ENCODE measurements around the gene DTNBP1.

DNA sequence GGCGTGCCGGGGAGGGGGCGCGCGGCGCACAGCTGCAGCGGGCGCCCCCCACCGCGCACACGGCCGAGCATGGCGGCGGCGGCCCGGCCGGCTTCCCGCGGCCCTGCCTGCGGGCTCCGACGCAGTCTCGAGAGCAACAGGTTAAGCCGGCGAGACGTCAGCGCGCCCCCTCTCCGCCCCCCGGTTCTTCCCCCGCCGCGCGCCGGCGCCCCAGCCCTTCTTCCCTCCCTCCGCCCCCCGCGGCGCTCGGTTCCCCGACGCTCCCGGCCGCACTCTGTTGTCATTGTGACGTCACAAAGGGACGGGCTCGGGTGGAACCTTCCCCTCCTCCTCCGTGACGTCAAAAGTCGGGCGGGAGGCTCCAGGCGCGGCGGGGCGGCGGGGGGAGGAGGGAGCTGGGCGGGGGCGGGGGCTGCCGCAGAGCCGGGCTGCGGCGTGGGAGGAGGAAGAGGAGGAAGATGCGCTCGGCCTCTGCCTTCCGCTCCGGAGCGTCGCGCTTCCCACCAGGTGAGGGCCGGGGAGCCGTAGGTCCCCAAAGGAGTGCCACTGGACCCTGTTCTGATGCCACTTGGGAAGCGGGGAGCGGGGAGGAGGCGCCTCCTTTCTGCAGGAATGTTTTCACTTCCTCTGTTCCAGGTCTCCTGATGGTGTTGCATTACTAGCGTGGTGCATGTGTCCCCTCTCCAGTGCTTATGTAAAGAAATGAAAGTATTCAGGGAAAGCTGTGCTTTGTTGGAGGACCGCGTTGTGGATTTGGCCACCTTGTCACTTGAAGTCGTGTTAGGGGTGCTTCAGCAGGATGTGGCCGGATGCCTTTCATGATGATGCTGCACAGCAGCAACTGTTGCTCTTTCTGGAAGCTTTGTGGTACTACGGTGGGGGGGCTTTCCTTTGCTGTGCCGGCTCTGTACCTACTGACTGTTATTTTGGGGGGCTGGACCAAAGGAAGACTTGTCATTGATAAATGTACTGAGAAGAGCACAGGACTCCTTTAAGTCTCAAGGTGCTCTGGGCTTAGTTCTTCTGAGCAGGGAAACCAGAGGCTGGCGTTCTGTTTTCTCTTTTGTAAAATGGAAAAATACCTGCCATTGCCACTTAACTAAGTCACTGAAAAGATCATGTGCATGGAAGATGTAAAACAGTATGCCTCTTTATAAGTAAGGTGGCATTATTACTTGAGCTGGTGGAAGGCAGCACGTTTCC, 3.0 kb downstream of the JARID2 start:
- PRO-cap, 3 experiments = peak in 3 of 3 experiments; most common plus-strand start position 420 of the sequence (in 2); most common minus-strand start position 244 of the sequence (in 1)
- RAMPAGE, long total RNA = no peak

DNA sequence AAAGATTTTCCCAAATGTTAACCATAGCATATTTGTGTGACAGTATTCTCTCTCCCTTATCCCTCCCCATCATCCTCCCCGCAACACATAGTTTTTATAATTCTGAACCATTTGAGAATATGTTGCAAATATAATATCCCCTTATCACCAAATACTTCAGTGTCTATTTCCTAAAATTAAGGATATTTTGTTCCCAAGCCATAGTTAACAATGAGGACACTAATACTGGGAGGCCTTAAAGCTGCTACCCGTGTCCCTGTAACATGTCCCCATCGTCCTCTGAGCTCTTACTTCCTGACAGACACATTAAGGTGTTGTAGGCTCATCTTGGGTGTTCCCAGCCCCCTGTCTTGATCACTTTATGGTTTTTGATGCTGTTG, 50.6 kb downstream of the JARID2 start:
- PRO-cap, 3 experiments = no peak in any of the 3 experiments
- RAMPAGE, long total RNA = no peak

DNA sequence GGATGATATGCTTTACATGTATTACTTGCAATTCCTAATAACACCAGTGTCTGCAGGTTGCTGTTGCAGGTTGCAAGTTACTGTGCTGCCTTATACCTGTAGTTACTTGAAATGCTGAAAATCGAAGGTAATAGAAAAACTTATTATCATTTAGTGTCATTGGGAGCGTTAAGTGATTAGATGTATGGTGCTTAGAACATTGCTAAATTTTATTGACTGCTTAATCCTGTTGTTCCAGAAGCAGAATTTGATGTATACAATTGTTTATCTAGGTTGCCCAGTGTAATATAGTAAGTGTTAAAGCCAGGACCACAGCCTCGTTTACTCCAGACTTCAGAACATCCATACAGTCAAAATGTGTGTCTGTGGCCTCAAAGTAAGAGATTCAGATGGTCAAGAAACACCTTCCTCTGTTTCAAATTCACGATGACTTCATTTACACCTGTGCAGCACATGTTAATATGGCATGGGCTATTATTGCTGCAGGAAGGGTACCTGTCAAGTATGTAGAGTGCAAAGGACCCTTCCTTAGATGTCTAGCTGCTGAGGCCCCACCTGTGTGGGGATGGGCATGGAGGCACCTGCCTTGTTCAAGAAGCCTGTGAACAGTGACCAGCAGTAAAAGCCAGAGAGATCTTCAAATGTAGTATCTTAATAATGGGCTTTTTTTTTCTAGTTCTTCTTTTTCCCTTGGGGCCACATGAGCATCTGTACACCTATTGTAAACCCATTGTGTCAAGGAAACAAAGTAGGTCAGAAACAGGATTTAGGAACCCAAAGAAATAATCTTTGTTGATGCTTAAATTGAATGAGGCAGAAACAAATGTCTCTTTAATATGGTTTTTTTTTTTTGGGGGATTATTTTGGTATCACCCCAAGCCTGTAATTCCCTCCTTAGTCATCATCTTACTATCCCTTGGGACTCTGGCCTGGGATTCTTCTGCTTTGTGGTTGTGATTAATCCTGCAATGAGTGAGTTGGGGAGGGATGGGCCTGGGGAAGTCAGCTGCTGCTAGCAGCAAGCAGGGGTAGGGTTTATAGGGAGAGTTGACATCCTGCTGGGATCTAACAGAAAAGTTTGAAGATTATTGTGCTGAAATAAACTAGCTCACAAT, 82.8 kb downstream of the JARID2 start:
- PRO-cap, 3 experiments = no peak in any of the 3 experiments
- RAMPAGE, long total RNA = no peak

GRCh38 chr6:15414365-15414854, 168.5 kb downstream of the JARID2 start:
- PRO-cap, 3 experiments = no peak in any of the 3 experiments
- RAMPAGE, long total RNA = no peak

- PRO-cap, 3 experiments = peak in 1 of 3 experiments; most common minus-strand start chr6:15512283 (in 1)
- RAMPAGE, long total RNA = no peak
Measured at GRCh38 chr6:15511592-15512388, 151.0 kb downstream of the DTNBP1 start.

DNA sequence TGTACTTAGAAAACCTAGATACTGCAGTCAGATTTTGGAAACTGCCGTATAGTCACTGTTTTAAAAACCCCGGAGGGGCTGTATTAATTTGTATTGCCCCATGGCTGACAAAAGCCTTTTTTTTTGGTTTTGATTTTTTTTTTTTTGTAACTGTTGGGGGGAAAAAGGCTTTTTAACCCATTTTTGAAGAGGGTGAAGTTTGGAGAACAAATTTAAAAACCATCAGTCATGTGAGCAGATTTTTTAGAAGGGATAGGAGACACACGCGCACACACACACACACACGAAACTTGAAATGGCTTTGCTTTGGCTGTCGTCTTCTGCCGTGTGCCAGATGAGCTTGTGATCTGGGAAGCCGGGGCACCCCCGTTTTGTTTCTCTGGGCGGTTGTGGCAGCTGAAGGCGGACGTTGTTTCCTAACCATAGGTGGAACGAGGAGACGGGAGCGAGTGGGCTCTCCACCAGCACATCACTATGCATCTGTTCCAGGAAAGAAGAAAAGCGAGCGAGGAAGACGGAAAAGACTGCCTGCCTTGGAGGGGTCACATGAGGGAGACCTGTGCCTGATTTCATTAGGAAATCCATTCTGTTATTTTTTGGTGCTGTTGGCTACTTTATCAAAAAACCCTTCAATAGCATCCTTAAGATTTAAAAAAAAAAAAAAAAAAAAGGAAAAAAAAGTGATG, 142.3 kb downstream of the DTNBP1 start:
- PRO-cap, 3 experiments = no peak in any of the 3 experiments
- RAMPAGE, long total RNA = no peak

DNA sequence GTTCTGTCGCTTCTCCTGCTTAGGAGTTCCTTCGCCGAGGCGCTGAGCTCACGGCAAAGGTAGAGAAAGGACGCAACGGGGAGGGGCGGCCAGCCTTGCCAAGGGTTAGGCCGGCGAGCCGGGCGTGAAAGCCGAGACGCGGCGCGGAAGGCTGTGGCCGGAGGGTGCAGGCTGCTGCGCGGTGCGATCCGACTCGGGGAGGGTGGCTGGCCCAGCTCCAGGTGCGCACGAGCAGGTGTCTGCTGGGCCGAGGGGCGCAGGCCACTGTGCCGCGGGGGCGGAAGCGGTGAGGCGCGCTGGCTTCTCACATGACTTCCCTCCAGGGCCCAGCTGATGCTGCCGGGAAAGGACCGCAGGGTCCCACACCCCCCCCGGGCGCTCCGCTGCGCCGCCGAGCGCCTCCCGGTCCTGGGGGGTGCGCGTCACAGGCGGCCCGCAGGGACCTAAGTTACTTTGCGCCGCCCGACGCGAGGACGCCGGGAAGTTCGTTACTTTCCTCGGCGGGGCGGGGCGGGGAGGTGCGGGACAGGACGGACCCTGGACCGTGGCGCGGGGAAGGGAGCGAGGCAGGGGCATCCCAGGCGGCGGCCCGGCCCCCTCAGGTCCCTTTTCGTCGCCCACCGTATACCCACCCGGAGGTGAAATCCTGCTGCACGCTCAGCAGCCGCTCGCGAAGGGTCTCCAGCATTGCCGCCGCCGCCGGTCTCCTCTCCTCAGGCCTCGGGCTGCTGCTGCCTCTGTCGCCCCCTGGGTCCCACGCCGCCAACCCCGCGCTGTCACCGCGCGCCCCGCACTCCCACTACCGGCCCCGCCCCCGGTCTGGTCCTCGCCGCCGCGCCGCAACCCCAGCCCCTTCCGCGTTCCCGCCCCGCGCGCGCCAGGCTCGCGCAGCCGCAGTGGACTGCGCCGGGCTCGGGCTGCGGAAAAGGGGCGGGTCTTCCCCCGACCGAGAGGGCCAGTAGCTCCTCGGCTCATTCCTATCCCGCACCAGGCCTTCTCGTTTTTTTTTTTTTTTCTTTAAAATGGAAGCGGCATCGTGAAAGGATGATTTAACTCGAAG, at the start of gene DTNBP1:
Gene DTNBP1 (minus strand): TSS at position 847 of the 1,060 bp plus-strand sequence.
- PRO-cap, 3 experiments = peak in 3 of 3 experiments; most common plus-strand start position 922 of the sequence (in 2); most common minus-strand start position 847 of the sequence (in 2)
- RAMPAGE, long total RNA = no peak

- PRO-cap, 3 experiments = no peak in any of the 3 experiments
- RAMPAGE, long total RNA = no peak
Measured at GRCh38 chr6:16135938-16136509, 7.1 kb downstream of the MYLIP start.

- PRO-cap, 3 experiments = no peak in any of the 3 experiments
- RAMPAGE, long total RNA = no peak
Measured at GRCh38 chr6:16136970-16137687, 8.2 kb downstream of the MYLIP start.

GRCh38 chr6:16146385-16147424, 17.8 kb downstream of the MYLIP start:
- PRO-cap, 3 experiments = no peak in any of the 3 experiments
- RAMPAGE, long total RNA = no peak

DNA sequence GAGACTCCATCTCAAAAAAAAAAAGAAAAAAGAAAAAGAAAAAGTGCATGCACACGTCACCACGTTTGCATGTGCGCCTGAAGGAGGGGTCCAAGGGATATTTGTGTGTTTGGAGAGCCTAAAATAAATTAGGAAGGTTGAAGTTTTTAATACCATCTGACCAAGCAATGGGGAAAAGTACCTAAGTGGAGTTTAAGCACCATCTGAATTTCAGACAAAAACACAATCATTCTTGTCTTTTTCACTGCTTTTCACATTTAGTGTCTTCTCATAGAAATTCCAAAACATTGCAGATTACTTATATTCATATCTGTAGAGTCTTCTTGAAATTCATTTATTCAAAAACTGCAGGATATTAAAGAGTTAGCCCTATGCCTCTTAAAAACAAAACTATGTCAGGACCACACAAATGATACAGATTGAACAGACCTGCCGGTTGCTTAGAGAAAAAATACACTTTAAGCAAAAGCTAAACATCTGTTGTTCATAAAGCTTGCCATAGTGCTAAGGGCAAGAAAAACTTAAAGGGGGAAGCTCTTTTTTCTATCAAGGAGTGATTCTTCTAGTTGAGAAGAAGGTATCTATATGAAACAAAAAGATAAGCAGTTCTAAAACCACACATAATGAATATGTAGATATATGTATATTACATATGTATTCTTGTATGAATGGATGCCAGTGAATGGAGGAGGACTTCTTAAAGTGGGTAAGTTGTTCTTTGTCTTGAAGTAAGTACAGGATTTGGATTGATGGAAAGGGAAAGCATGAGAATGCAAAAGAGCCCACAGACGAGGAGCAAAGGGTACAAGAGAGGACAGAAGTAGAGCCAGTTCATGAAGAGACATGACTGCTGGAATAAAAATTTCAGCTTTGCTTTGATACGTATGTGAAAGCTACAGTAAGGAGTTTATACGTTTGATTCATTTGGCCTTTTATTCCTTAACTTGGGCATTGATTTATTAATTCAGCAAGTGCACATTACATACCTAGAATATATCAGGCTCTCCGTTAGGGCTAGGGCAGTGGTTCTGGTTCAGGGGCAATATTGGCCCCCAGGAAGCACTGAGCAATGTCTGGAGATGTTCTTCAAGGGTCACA, 22.8 kb downstream of the MYLIP start:
- PRO-cap, 3 experiments = no peak in any of the 3 experiments
- RAMPAGE, long total RNA = no peak

GRCh38 chr6:16206370-16206956, 31.9 kb upstream of the GMPR start:
- PRO-cap, 3 experiments = peak in 1 of 3 experiments; most common plus-strand start chr6:16206893 (in 1)
- RAMPAGE, long total RNA = no peak

- PRO-cap, 3 experiments = no peak in any of the 3 experiments
- RAMPAGE, long total RNA = no peak
Measured at GRCh38 chr6:16240857-16241053, 2.4 kb downstream of the GMPR start.

- PRO-cap, 3 experiments = no peak in any of the 3 experiments
- RAMPAGE, long total RNA = no peak
Measured at GRCh38 chr6:16337075-16338076, 99.0 kb downstream of the GMPR start.

DNA sequence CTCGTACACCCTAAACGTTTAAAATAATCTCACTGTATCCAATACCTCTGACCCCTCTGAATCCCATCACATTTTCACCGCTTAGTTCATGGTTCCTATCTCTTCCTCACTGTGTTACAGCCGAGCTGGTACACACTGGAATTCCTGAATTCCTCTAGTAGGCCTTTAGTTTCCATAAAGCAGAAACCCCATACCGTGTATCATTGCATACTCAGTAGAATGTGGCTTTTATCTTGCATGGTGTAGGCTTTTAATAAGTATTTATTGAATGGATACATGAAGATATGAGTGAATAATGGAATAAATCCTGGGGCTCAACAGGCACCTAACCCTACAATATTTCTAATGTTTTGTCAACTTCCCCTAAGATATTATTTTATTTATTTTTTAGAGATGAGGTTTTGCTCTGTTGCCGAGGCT, 178.3 kb downstream of the GMPR start:
- PRO-cap, 3 experiments = no peak in any of the 3 experiments
- RAMPAGE, long total RNA = no peak

- PRO-cap, 3 experiments = no peak in any of the 3 experiments
- RAMPAGE, long total RNA = no peak
Measured at GRCh38 chr6:16422133-16422602, 183.8 kb downstream of the GMPR start.

DNA sequence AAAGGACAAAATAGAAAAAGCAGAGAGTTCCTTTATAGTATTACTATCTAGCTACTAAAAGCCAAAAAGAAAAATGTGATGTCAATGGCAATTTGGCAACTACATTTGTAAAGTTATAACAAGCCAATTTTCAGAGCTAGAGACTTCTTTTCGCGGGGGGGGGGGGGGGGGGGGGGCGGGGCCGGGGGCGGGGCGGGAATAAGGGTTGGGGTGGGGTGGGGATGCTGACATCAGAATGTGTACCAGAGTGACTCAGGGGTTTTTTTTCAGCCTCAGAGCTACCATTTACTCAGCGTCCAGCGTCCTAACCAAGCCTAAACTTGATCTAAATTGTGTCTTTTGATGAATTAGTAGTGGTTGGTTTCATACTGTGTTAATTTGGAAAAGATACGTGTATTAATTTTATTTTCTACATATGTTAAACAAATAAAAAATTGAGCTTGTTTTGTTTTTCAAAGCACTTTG, 200.8 kb downstream of the GMPR start:
- PRO-cap, 3 experiments = no peak in any of the 3 experiments
- RAMPAGE, long total RNA = no peak

- PRO-cap, 3 experiments = no peak in any of the 3 experiments
- RAMPAGE, long total RNA = no peak
Measured at GRCh38 chr6:16487692-16488644, 249.6 kb downstream of the GMPR start.

- PRO-cap, 3 experiments = no peak in any of the 3 experiments
- RAMPAGE, long total RNA = no peak
Measured at GRCh38 chr6:16540921-16541315, 220.3 kb downstream of the ATXN1 start.

DNA sequence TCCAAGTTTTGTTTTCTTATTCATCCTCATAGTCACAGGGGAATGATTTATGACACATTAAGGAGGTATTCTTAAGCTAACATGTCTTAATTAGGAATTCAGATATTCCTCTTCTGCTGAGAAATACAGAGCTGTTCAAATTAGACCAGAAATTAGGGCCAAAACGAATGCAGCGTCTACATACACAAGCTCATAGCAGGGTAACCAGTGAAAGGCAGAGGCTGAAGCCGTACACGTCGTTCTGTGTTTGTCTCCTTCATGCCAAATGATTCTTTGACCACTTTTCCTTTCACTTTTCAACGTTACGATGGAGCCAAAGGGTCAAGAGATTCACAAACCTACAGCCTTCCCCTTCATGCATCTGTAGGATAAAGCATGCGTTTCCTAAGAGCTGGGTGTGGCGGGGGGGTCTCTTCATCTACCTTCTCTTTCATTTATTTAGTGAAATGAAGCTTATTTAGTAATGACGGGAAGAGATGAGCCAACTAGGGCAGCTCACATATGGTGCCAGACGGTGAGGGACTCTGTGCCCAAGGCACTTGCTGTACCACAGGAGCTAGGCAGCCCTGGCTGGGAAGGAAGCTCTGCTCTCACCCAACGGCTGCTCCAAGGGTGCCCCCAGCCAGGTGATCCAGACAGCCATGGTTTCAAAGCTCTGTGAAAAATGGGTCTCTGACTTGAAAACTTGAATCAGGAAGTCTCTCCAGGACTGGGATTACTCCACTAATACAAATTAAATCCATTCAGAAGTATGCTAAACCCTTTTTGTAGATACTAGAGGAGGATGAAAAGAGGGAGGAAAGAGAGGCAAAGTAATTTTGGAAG, 178.0 kb downstream of the ATXN1 start:
- PRO-cap, 3 experiments = peak in 2 of 3 experiments; most common plus-strand start position 207 of the sequence (in 2)
- RAMPAGE, long total RNA = no peak